A673 (cell line): ENCODE data around the genes INA and SH3PXD2A.

GRCh38 chr10:103090399-103090992, 102.6 kb downstream of the NT5C2 start:
- PRO-cap = no peak

- PRO-cap = bidirectional peak, plus-strand start at chr10:103277138, minus-strand start at chr10:103277003
These were observed at the start of gene INA for GRCh38 chr10:103276543-103277261. INA (plus strand) TSS chr10:103277138.

- PRO-cap = no peak
These were observed 10.9 kb downstream of the NEURL1 start for GRCh38 chr10:103504403-103504797.

DNA sequence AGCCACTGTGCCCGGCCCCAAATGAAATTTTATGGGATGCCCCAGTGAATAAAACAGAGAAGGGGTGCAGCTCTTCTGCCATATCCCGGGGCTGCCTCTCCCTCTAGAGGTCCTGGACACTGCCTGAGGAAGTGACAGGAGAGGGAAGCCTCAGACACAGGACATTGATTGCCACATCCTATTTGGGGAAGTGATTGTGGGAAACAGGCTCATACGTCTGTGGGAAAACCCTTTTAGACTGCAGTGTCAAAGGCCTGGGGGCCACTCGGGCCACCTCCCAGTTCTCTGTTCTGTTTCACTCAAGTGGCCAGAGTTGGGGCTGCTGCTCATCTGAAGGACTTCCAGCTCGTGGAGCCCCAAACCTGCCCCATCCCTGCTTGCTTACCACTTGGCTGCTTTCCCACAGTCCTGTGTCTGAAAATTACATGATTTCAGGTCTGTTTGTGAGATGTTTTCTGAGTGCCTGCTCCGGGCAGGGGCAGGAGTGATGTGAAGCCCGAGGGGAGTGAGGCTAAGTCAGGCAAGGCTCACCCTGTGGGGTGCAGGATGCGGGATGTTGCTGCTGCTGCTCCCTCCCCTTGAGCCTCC, 58.2 kb downstream of the NEURL1 start:
- PRO-cap = no peak

- PRO-cap = no peak
These were observed 63.8 kb downstream of the NEURL1 start for GRCh38 chr10:103557347-103557600.

- PRO-cap = no peak
These were observed 143.2 kb downstream of the SH3PXD2A start for GRCh38 chr10:103712233-103712567.

DNA sequence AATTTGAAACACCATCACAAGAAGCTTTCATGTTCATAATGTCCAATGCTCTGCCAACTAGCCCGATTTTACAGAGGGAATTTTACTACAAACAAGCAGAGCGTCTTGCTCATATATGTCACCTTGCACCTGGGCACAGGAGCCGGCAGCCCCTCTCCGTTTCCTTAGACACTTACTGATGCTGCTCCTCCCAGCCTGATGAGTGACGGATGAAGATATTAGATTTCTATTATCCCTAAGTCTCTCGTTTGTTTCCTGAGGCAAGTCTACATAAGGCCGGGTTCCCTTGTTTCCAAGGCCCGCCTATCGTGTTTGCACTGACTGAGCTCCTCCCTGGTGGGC, 18.6 kb downstream of the SH3PXD2A start:
- PRO-cap = no peak

DNA sequence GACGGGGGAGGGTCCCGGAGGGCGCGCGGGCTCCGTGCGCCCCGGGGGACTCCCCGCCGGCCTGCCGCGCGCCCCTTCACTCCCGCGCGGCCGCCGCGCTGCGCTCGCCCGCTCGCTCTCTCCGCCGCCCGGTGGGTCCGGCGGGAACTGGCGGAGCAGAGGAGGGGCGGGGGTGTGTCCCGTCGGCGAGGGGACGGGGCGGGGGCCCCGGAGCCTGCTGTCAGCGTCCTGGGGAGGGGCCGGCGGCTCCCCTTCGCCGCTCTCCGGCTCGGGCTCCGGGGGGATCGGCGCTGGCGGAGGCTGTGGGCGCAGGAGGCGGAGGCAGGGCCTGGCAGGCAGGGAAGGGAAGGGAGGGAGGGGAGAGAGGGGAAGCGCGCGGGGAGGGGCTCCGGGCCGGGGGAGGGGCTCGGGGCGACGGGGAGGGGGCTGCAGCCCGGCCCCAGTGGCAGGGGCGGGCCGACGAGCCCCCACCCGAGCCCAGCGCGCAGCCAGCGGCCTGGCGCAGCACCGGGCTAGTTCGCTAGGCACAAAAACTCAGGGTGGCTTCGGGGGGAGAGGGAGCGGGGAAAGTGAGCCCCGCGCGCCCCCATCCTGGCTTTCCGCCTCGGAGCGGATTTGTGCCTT, at the start of gene SH3PXD2A:
Gene SH3PXD2A, minus strand, starts transcription at position 149 of the 624 bp plus-strand sequence.
- PRO-cap = bidirectional peak, plus-strand start at position 253 of the sequence, minus-strand start at position 149 of the sequence

DNA sequence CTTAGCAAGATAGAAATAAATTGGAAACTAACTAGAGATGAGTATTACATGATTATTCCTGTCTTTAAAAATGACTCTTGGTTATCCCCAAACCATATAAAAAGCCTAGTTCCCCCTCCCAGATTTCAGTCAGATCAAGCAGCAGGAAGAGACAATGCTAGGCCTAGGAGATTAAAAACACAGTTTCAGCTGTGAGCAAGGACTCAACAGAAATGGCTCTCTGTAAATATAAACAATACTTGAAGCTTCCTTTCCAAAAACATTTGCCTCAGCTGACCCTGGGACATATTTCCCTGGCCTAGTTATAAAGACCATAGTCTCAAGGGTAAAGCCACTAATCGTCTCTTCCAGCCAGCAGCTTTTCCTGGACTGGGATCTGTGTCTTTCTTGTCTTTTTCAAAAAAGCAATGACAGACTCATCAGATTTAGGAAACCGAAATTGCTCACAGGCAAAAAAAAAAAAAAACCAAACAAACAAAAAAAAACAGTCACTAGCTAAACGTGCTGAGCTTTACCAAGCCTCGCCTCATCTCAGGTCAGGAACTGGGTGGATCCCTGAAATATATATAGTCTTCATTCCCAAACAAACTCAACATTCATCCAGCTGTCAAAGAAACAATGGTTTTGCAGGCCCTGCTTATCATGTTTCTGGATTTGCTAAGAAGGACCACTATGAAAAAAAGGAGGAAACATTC, 23.6 kb downstream of the STN1 start:
- PRO-cap = no peak

GRCh38 chr10:103901355-103901698, 16.7 kb downstream of the STN1 start:
- PRO-cap = no peak

DNA sequence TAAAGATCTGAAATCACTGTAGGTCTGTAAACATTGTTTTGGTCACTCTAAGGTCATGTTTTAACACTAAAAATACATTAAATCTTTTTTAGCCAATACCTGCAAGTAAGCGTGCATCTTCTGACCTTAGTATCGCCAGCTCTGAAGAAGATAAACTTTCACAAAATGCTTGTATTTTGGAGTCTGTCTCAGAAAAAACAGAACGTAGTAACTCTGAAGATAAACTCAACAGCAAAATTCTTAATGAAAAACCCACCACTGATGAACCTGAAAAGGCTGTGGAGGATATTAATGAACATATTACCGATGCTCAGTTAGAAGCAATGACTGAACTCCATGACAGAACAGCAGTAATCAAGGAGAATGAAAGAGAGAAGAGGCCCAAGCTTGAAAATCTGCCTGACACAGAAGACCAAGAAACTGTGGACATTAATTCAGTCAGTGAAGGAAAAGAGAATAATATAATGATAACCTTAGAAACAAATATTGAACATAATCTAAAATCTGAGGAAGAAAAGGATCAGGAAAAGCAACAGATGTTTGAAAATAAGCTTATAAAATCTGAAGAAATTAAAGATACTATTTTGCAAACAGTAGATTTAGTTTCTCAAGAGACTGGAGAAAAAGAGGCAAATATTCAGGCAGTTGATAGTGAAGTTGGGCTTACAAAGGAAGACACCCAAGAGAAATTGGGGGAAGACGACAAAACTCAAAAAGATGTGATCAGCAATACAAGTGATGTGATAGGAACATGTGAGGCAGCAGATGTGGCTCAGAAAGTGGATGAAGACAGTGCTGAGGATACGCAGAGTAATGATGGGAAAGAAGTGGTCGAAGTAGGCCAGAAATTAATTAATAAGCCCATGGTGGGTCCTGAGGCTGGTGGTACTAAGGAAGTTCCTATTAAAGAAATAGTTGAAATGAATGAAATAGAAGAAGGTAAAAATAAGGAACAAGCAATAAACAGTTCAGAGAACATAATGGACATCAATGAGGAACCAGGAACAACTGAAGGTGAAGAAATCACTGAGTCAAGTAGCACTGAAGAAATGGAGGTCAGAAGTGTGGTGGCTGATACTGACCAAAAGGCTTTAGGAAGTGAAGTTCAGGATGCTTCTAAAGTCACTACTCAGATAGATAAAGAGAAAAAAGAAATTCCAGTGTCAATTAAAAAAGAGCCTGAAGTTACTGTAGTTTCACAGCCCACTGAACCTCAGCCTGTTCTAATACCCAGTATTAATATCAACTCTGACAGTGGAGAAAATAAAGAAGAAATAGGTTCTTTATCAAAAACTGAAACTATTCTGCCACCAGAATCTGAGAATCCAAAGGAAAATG, 35.6 kb downstream of the SLK start:
- PRO-cap = no peak

DNA sequence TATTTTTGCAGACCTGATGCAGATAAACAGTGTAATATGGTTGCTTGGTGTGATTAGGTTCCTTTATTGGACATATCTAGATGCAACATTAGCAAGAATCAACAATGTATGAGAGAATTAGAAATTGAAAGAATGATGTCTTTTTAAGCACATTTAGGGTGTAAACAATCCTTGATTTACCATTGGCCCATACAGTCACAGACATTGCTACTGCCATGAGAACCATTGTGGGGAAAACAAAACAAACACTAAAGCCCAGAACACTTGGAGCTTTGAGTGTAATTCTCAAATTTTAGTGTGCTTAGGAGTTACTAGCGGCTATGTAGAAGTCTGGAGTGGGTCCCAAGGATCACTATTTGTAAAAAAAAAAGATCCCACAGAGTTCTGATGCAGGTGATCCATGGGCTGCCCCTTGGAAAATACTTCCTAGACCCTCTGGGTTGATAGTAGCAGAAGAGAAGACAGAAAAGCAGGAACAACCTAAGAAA, 36.8 kb downstream of the SLK start:
- PRO-cap = no peak

- PRO-cap = no peak
These were observed 51.0 kb downstream of the SLK start for GRCh38 chr10:104017928-104018451.

DNA sequence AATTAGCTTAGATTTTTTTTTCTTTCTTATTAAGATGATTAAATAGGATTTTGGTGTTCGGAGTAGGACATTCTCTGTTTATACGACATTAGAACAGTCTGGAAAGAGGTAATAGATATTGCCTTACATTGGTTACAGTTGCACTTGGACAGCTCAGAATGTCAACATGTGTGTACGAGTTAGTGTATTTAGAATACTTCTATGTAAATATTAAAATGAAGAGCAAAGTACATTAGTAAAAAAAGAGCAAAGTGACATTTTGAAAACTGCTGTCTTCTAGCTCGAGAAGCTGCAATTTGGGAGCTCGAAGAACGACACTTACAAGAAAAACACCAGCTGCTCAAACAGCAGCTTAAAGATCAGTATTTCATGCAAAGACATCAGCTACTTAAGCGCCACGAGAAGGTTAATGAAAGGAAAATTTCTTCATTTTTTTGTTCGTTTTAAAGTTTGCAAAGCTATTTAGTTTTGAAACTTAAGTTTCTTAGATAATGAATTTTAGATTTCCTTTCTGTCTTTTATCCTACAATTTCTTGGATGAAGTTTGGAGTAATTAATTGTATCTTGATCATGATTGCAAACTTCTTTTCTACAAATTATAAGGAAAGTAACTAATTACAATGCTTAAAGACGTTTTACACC, 51.7 kb downstream of the SLK start:
- PRO-cap = no peak

GRCh38 chr10:104033056-104034018, 52.3 kb downstream of the COL17A1 start:
- PRO-cap = no peak

- PRO-cap = no peak
These were observed 4.2 kb upstream of the SFR1 start for GRCh38 chr10:104117605-104118412.

GRCh38 chr10:104122199-104122328, 93 bp downstream of the SFR1 start:
- PRO-cap = no peak

- PRO-cap = no peak
These were observed 4.7 kb downstream of the GSTO1 start for GRCh38 chr10:104259226-104259923.

DNA sequence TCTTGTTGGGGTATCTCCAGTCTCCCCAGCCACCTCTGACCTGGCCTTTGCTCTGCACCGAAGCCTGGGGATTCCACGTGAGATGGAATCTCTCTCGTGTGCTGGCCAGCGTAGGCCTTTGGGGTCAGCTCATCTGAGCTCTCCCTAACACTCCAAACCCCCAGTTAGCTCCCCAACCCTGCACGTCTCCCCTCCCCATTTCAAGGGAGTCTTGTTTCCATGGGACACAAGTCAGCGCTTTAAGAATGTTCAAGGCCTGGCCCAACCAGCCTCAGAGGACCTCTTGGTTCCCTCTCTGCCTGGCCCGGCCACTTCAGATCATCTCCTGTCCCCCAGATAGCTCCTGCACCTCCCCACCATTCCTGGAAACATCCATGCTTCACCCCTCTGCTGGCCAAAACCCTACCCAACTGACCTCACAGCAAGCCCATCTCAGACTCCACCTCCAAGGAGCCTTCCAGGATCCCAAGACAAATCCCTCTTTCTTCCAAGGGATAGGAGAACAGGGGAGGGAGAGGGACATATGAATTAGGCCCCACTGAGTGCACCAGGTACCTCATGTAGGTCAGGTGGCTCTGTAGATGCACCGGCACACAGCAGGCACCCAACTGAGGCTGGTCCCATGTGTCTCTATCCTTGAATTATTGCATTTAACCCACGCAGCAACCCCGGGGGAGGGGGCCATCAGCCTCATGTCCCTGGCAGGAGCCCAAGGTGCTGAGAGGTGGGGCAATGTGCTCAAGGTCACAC, 11.0 kb downstream of the ITPRIP start:
- PRO-cap = no peak

- PRO-cap = unidirectional peak, plus-strand start at chr10:104328468
These were observed 9.9 kb downstream of the ITPRIP start for GRCh38 chr10:104328330-104328838.